Measurements from ENCODE around the genes FKBP7 and CCDC141.

GRCh38 chr2:177220032-177221119 lies 7.8 kb downstream of the HNRNPA3 start:
- PRO-cap, result no peak

DNA sequence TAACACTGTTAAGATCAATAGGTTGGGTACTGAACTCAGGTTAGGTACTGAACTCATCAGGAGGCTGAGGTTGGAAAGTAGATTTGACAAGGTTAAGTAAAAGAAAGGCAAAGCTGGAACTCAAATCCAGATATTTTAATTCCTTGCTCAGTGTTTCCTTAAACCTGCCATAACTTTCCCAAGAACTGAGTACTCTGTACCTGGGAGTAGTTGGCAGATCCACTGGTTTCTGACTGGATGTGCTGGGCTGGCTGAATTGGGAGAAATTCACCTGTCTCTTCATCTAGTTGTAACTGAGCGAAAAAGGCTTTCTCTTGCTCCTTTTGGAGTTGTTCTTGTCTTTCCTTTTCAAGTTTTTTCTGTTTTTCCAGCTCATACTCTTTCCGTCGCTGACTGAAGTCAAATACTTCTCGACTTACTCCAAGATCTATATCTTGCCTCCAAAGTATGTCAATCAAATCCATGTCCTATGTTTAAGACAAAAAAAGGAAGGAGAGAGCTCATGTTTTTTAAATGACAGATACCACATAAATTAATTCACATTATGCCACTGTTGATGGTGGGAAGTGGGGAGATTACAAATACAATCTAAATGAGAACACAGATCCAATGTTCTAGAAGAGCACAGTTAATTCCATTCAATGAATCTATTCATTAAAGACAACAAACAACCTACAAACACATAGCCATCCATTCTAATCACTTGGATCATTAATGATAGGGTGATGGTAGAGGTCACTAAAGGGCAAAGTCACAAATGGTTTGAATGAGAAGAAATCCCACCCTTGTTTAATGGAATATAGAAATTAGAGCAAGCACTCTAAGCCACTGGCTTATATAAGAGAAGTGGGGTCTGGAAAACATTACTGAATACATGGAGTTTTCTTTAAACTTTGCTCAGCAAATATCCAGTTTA lies 21.5 kb downstream of the HNRNPA3 start:
- PRO-cap, result no peak

DNA sequence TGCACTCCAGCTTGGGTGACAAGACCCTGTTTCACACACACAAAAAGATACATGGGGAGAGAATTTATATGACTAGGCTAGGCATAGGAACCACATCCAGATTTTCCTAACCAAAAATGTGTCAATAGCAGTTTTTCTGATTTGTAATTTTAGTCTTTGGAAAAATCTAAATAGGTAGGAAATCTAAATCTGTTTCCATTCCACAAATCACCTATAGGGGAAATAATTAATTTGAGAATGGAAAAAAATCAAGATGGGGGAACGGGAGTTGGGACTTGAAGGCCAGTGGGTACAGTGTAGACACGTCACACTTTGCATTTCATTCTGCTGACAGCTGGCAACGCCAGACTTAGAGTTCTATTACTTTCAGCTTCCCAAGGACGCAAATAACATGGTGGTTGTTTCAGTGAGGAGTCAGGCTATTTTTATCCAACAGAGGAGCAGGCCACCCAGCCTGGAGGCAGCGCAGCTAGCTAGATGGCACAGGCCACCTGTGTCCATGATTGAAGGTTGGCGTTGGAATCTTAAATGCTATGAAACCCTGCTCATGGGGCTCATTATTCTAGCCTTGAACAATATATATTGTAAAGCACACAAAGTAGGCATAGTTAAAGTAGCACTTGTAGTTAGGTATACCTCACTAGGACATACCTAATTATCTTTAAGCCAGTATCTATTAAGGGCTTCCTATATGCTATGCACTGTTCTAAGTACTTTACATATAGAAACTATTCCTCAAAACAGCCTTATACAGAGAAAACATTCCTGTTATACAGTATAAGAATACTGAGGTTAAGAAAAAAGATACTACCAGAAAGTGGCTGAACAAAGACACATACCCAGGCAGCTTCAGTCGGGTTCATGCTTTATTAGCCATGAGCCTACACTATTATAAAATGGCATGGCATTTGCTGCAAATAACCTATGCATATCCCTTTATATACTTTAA lies 23.5 kb downstream of the HNRNPA3 start:
- PRO-cap, result no peak

- PRO-cap, result no peak
Observed at GRCh38 chr2:177240607-177241414, 23.7 kb downstream of the NFE2L2 start.

DNA sequence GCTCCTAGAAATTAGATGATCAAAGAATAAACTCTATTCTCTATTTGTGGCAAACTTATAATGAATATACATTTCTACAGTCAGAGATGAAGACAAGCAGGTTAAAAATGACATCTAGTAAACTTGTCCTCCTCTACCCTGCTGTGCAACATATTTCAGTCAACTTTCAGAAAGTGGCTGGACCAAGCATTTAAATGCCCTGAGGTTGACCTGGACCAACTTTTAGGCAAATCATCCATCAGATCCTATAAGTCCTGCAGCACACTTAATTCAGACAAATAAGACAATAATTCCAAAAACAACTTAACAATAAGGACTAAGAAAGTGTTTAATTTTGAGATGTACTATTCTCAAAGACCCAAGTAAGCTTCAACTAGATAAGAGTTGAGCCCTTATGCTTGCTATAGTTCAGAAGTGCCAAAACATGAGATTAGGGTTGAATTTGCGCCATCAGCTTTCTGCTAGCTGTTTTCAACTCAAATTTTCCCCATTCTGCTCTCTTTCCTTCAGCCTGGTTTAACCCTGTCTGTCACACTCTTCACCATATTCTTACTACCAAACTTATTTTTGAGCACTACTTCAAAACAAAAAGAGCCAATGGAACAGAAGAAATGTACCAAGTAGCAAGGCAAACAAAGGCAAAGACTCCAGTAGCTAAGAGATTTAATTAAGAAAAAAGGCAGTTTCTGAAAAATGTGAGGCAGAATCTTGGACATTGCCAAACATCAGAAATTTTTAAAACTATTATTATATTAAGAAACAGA lies 4.2 kb downstream of the NFE2L2 start:
- PRO-cap, result no peak

DNA sequence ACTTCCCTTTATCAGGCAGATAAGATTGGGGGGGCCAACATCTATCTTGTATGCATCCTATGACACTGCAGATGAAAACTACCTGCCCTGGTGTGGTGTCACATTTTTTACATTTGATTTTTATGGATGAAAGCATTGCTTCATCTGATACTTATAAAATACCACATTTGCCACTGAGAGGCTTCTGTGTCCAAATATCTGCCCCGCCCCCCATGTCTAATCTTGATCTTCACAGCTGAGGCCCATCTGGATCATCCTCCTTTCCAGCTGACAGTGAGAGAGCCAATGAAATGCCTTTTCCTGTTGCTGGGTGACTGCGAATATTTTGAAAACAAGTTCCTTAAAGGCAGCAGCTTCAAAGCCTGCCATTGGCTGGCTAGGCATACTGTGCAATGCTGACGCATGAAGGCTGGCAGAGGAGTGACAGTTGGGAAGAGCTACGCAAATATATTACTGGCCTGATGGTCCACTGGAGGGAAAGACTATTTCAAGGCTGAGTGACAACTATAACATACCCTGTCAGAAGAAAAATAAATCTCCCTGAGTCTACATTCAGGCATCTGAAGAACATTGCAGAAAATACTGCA lies 135.3 kb upstream of the TTC30A start:
- PRO-cap, result no peak

DNA sequence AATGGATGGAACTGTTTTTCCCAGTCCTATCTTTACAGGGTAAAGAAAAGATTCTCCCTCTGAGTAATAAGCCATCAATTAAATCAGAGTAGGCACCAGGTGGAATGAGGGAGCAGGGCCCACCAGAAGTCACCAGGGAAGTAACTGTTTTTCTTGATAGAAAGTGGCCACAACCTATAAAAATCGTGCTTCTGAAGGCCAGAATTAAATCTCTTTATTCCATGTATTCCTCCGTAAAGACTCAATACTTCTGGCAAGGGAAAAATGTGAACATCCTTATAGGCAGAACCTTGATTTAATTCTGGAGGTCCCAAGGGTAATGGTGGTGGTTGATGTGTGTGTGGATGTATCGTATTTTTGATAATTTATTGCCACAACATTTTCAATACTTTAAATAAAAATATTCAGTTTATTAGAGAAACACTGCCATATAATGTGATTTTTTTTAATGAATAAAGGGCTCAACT lies 667 bp downstream of the FKBP7 start:
- PRO-cap, result no peak

- PRO-cap, result bidirectional peak, plus-strand start at chr2:178478715, minus-strand start at chr2:178478553
Observed at GRCh38 chr2:178478167-178478772, at the start of gene FKBP7. FKBP7 (minus strand) TSS chr2:178478600.

DNA sequence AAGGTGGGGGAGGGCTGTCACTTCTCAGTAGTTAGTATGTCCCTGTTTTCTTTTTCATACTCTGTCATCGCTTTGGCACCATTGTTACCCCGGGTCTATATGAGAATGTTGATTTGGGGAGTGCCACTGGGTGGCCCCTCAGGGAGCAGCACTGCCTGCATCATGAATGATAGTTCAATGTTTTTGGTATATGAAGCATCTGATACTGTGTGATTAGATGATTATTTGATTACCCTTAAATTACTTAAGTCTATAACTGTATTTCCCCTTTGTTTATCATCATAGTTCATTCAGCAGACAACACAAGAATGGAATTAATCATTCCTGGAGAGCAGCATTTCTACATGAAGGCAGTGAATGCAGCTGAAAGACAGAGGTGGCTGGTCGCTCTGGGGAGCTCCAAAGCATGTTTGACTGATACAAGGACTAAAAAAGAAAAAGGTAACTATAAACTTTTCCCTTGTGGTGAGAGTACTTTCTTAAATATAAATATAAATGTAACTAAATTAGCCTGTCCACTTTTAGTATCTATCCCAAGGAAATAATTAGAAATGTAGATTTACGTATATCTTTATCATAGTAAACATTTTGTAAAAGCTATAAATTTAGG lies 10.2 kb downstream of the PLEKHA3 start:
- PRO-cap, result no peak

GRCh38 chr2:178739463-178740313 lies 67.5 kb downstream of the TTN start:
- PRO-cap, result no peak

DNA sequence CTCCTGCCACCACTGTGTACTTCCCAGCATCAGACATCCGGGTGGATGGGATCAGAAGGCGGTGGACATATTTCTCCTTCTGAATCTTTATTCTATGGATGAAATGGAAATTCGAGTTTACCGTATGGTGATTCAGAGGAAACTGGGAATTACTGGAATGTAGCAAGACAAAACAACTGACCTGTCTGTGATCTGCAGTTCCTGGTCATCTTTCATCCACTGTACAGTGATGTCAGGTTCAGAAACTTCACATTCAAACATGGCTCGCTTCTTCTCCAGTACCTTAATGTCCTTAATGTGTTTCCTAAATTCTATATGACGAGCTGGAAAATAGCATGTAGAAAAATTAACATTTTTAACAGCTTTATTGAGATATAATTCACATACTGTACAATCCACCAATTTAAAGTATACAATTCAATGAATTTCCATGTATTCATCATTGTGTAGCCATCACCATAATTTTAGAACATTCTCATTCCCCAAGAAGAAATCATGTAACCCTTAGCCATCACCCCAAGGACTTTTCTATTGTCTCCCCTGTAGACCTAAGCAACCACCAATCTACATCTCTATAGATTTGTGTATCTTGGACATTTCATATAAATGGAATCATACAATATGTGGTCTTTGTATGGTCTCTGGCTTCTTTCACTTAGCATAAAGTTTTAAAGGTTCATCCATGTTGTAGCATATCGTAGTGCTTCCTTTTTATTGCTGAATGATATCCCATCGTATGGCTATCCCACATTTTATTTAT lies 39.2 kb downstream of the TTN start:
- PRO-cap, result no peak

- PRO-cap, result no peak
Observed at GRCh38 chr2:178859301-178859696, 52.1 kb upstream of the TTN start.

DNA sequence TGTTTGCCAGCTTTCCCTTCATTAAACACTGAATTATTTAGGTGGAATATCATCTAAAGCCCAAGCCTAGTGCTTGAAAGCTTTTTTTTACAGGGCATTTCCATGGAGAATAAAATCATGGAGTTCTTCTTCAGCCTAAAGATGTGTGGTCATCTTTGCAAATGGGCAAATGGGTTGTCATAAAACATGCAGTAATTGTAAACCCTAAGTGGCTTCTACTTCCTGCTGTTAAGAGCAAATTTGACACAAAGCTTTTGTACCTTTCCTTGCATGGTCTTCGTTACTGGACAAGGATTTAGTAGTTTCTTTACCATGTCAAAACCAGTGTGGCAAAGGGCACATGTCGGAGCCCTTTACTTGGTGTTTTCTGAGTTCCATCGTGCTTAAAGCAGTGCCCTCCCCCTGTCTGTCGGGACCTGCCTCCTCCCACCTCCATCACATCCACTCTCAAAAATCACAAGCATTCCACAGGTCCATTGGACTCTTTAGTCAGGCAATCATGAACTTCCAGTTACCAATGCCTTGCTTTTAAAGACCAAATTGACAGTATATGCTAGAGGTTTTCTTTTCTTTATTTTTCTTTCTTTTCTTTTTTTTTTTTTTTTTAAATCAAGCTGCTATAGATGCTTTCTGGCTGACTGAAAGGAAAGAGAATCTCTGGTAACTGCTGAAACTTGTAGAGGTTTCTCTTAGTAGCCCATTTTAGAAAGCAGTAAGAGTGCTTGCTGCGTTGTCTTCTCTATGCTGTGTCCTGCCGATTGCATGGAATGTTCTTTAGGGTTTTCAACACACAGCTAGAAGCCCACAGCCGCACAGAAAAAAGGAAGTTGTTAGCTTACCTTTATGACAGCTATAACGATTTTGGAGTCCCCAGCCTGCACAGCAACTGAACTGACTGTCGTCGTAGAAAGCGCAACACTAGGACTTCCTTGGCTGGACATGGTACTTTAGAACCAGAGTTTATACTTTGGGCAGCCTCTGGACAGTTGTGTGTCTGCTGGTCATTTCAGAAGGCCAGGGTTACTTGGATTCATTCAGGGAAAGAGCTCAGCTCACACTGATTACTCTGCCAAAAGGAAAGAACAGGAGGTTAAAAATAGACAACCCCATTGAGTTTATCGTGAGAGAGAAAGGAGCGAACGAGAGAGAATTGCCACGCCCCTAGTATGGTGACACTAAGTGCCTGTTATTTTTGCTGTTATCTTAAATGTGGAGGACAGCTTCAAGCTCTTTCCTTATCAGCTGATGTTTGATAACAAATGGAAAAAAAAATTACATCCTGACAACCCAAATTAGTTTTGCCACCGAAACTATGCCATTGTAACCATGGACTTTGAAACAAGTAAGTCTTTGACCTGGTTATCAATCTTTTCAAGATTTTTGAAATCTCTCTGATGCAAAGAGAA lies at the start of gene CCDC141:
Gene CCDC141, minus strand, starts transcription at position 1,137 of the 1,406 bp plus-strand sequence.
- PRO-cap, result no peak

- PRO-cap, result no peak
Observed at GRCh38 chr2:179058590-179059045, 8.7 kb upstream of the CCDC141 start.

GRCh38 chr2:179125292-179125721 lies 75.4 kb upstream of the CCDC141 start:
- PRO-cap, result no peak

GRCh38 chr2:179581525-179582014 lies 279.8 kb downstream of the ZNF385B start:
- PRO-cap, result no peak

GRCh38 chr2:179945080-179945909 lies 61.8 kb downstream of the CWC22 start:
- PRO-cap, result no peak

- PRO-cap, result no peak
Observed at GRCh38 chr2:180056620-180057300, 49.7 kb upstream of the CWC22 start.

GRCh38 chr2:181014121-181014711 lies 33.8 kb downstream of the UBE2E3 start:
- PRO-cap, result no peak

- PRO-cap, result no peak
Observed at GRCh38 chr2:181124517-181124935, 144.1 kb downstream of the UBE2E3 start.

All from type B pancreatic cell (in vitro differentiated cells).